NT2/D1 (cell line): ENCODE data around the gene SERAC1.

DNA sequence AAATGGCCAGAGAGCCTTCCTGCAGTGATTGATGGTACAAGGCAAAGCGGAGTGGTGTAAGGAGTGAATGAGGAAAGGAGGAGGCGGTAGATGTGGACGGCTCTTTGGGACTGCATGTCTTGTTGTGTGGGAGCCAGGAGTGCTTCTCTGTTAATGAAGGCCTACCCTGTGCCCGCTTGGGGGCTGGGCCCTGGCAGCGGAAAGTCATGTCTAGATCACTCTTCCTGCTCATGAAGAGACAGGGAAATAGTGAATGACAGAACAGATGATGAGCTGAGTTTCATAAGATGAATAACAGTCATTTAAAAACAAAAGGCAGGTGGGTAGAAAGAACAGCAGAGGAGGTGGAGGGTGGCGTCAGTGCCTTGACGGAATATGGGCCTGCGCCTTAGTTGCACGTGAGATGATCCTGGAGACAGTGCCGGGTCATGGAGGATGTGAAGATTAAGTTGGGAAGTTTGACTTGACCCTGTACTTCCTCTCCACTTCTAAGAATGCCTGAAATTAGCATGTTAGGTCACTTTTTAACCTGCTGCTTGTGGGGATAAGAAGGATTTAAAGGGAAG, 85.5 kb downstream of the ARID1B start:
- RRBS, 2 experiments: no CpG with 5 or more reads among the region's 10 CpGs

DNA sequence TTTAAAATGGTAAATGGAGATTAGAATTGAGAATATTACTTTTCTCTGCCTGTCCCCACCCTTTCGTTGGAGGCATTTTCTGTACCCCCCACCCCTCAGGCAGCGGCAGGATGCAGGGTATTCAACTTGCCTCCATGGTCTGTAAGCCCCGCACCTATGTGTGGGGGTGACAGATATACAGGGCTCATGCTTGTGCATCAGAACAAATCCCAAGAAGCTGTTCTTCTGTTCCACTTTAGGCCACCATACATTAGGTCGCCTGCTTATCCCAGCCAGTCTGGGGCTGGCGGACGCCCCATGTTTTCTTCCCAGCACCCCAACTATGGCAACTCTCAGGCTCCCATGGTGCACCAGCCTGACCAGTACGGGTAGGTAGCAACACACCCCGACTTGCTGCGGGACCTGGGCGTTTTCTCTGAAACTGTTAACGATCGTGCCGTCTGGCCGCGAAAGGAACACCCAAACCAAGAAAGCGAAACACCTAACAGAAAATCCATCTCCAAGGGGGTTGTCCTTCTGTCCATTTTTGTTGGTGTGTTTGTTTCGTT, 172.8 kb downstream of the TMEM242 start:
- RRBS, 2 experiments: no CpG with 5 or more reads among the region's 17 CpGs

GRCh38 chr6:157184026-157184682, 139.2 kb downstream of the TMEM242 start:
- RRBS, 2 experiments: 35 to 52% methylated on average over 4 of the region's 16 CpGs

DNA sequence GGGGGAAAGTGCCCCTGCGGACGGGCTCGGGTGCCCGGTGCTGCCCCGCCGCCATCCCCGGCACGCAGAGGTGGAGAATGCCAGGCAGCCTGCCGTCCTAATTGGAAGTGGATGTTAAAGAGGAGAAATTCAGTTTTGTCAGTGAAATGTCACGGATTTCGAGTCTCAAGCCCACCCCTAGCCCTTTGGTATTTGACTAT, 86.5 kb downstream of the TMEM242 start:
- RRBS, 2 experiments: 48 to 91% methylated on average over 4 of the region's 11 CpGs

- RRBS, 2 experiments: 89 to 100% methylated on average over 2 to 4 of the region's 20 CpGs
These were observed 53.9 kb downstream of the TMEM242 start for GRCh38 chr6:157269058-157270086.

- RRBS, 2 experiments: no CpG with 5 or more reads among the region's 8 CpGs
These were observed 58.4 kb downstream of the SNX9 start for GRCh38 chr6:157881183-157882113.

GRCh38 chr6:157896785-157897584, 73.9 kb downstream of the SNX9 start:
- RRBS, 2 experiments: no CpG with 5 or more reads among the region's 11 CpGs

DNA sequence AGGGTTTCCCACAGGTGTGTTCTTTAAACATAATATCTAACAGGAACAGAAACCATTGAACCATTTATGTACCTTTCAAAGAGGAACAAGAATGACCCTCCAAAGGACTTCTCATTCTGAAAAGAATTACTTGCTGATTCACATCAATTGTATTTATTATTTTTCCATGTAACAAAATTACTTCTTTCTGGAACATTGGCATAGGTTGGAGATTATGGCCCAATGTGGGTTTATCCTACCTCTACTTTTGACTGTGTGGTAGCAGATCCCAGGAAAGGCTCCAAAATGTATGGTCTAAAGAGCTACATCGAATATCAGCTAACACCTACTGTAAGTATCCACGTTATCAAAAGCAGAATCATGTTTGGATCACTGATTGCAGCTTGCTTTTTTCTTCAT, 72.2 kb upstream of the SYNJ2 start:
- RRBS, 2 experiments: no CpG with 5 or more reads among the region's 2 CpGs

GRCh38 chr6:158068810-158069422, 87.3 kb downstream of the SYNJ2 start:
- RRBS, 2 experiments: no CpG with 5 or more reads among the region's 7 CpGs

GRCh38 chr6:158073495-158074124, 91.9 kb downstream of the SYNJ2 start:
- RRBS, 2 experiments: no CpG with 5 or more reads among the region's 6 CpGs

GRCh38 chr6:158167664-158168490, at the start of gene SERAC1:
Gene SERAC1 (minus strand): TSS chr6:158168262.
- RRBS, 2 experiments: 1% methylated on average over 35 to 37 of the region's 71 CpGs

DNA sequence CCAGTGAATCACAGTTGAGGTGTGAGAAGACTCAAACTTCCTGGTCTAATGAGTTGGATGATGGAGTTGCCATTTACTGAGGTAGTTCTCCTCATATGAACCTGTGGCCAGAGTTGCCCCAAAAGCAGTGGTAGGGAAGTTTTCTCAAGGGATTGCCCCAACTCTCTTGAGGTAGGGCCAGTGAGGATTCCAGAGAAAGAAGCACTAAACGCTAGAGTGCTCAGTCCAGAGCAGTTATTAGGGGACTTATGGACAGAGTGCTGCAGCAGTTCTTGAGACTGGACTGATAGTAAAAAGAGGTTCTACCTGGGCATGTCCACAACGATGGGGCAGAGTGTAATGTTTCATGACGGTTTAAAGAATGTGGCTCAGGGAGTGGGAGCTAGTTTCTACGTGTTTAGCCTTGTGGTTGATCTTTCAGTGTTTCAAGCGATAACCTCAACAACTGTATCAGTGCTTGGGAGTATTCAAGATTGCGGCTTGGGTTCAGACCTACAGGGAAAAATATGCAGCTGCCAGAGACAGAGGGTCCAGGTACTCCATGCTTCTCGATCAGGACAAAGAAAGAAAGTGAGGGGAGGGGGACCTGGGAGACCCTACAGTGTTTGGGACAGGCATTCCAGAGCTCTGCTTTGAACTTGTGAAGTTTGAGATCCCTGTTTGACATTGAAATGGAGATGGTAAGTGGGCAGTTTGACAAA, 67.1 kb downstream of the TULP4 start:
- RRBS, 2 experiments: no CpG with 5 or more reads among the region's 7 CpGs

GRCh38 chr6:158560248-158561323, 695 bp downstream of the TMEM181 start:
- RRBS, 2 experiments: 3 to 5% methylated on average over 26 to 32 of the region's 86 CpGs

DNA sequence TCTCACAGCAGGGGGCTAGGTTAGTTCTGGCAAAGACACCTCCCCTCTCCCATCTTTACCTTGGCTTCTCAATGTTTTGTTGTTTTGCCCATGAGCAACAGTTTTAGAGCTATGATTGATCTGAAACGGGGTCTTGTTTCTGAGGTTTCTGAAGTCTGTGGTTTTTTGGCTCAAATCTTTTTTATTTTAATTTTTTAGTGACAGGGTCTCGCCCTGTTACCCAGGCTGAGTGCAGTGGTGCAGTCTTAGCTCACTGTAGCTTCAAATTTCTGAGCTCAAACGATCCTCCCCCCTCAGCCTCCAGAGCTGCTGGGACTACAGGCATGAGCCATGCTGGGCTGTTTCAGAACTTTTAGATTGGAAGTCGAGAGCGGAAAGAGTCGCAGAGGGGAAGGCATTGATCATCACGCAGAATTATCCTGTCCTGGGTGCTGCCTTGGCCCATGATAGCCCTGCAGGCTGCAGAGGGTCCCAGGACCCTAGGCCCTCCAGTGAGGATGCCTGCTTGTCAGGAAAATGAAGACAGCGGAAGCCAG, 9.0 kb downstream of the TMEM181 start:
- RRBS, 2 experiments: no CpG with 5 or more reads among the region's 8 CpGs

DNA sequence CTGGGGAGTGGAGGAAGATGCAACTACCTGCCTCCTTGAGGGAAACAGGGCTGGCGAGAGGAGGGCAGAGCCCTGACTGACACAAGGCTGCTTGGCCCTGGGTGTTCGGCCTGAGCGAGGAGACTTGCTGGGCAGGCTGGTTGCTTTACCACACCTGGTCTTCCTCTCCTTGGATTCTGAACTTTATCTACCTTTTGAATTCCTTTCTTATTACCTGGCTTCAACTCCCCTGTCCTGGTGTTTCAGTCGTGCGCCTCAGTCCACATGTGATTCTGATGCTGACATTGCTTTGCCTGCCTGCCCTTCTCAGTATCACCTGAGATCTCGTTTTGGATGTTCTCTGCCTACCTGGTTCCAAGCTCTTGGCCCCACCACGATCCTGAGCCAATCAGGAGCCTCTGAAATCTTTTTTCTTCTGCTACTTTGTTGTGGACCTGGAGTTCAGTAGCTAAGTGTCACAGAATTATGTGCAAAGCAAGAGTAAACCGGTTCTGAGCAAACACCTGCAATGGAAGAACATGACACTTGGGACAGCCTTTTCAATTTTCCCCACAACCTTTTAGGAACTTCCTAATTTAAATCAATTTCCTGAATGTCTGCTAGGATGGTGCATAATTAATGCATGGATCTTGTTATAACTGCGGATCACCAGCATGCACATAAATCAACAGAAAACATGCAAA, 2.1 kb upstream of the DYNLT1 start:
- RRBS, 2 experiments: no CpG with 5 or more reads among the region's 9 CpGs

DNA sequence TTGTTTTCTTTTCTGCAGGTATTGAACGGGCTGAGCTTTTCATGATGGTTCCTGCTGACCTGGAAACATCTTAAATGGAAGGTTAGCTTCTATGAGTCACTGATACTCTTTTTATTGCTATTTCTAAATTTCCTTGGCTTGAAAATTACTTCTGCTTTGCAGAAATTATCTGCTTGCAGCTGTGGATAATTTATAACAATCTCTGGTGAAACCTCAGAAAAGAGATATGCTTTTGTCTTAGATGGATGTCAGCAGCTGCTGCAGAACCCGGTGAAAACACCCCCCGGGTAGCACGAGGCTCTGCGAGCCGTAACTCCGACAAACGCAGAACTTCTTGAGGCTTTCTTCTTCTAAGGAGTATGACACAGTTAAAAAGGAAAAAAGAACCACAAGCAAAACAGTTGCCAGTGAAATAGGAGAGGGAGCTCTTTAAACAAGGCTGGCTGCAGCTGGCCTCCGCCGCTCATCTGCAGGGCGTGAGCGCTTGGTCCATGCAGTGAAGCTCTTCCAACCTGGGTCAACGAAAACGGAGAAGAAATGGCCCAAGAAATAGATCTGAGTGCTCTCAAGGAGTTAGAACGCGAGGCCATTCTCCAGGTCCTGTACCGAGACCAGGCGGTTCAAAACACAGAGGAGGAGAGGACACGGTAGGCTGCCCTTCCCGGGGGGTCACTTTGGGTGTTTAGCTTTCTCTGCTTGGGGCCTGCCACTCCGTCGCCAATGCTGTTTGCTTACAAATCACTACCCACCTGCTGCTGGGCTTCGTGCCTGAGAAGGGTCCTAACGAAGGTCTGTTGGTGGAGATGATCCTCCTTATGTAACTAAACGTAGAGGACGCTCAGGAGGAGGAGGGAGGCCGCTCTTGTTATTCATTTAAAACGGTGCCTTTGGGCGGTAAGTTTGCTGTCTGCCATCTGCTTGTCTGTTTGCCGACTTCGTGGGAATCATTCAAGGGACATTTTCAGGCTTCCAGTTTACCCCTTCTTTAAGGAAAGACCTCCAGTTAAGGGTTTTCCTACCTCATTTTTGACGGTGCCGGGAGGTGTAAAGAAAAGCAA, 13.2 kb downstream of the SYTL3 start:
- RRBS, 2 experiments: no CpG with 5 or more reads among the region's 33 CpGs

GRCh38 chr6:158666644-158667529, 17.0 kb downstream of the SYTL3 start:
- RRBS, 2 experiments: no CpG with 5 or more reads among the region's 17 CpGs

DNA sequence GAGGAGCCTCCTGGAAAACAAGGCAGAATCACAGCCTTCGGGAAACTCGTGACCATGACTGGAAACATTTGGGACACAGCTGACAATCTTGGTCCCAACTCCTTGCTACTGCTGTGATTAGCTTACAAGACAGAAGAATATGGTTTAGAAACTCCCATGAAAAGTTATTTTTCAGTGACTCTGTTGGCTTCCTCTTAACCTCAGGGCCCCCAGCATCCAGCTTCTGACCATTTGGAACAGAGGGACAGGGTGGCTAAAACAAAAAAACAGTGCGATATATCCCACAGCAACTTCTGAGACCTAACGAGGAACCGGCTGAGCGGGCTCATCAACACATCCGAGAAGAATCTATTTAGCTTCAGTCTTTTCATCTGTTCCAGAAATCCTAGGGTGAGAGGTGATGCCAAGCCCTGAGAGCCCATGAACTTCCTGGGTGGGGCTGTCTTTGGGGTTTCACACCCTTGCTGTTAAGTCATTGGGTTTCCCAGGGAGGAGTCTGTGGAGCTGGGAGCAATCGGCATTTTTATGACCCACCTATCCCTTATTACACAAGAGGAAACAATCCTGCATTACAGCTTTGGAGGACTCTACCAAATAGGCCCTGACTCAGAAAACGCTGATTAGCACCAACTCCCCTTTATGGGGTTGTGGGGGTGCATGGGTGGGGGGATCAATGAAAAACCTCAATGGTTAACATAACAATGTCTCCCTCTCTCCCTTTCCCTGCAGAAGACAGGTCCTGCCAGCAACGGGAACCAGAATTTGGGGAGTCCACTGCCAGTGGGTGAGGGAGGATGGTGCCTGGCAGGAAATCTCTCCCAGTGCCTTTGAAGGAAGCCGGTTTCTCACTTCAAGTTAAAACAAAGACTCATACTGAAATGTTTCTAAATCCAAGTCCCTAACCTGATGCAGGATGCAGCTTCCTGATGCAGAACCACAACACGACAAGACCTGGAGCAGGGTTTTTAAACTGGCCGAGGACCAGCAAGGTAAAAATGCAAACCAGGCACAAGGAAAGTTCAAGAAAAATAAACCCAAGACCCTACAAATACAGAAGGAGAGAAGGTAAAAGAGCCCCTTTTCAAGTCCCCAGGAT, 46.3 kb downstream of the EZR start:
- RRBS, 2 experiments: no CpG with 5 or more reads among the region's 13 CpGs

- RRBS, 2 experiments: no CpG with 5 or more reads among the region's 2 CpGs
These were observed 32.8 kb downstream of the EZR start for GRCh38 chr6:158786433-158786755.

- RRBS, 2 experiments: no CpG with 5 or more reads among the region's 8 CpGs
These were observed 22.8 kb downstream of the EZR start for GRCh38 chr6:158796193-158796993.